Peyer's patch (tissue), 4 donors: ENCODE measurements around the gene MATR3.

DNA sequence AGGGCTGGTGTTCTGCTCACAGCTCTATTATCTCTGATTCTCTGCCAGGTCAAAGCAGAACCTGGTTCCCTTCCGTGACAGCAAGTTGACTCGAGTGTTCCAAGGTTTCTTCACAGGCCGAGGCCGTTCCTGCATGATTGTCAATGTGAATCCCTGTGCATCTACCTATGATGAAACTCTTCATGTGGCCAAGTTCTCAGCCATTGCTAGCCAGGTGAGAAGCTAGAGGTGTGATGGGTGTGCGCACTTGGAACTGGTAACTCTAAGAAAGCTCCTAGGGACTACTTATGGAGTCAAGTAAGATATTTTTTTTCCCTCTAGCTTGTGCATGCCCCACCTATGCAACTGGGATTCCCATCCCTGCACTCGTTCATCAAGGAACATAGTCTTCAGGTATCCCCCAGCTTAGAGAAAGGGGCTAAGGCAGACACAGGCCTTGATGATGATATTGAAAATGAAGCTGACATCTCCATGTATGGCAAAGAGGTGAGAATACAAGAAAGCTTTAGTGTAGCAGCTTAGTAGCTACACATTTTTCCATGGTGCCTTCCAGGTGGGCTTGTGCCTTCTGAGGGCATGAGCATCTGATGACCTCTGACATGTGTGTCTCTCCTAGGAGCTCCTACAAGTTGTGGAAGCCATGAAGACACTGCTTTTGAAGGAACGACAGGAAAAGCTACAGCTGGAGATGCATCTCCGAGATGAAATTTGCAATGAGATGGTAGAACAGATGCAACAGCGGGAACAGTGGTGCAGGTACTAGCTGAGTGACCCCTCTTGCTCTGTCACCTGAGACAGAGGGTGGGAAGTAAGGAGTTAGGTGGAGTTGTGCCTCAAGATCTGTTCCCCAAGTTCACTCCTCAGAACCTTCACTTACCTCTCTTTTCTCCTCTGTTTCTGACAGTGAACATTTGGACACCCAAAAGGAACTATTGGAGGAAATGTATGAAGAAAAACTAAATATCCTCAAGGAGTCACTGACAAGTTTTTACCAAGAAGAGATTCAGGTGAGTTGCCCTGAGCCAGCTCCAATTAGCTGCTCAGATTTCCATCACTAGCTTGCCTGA is 5.6 kb downstream of the KIF20A start:
- PRO-cap, result no peak
- RAMPAGE, long total RNA, 4 experiments, result start-site peak on the plus strand in 1 of 4 experiments, centred at position 512 of the sequence, 13 reads per replicate

DNA sequence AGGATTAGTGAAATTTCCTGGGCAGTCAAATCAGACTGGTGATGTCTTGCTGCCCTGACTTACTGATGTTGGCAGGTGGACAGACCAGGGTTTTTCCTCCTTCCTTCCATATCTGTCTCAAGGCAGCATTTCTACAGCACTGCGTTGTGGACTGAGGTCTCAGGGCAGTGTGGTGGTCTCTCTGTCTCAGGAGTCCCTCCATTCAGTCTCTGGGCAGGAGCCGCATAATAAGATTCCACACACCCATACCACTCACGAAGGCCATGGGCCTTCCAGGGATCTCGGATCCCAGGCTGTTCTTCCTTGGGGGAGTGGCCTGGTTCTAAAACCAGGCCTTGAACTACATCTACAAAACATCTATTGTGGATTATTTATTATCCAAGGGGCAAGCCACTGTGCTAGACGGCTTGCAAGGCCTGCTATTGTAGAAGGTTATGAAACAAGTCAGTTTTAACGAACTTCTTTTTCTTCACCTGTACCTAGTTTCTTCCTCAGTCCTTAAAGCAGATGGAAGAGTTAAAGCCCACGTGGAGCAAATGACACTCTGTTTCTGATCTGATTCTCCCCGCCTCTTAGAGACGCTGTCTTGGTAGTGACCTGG is 895 bp downstream of the GFRA3 start:
- PRO-cap, result no peak
- RAMPAGE, long total RNA, 4 experiments, result no peak in any of the 4 experiments

DNA sequence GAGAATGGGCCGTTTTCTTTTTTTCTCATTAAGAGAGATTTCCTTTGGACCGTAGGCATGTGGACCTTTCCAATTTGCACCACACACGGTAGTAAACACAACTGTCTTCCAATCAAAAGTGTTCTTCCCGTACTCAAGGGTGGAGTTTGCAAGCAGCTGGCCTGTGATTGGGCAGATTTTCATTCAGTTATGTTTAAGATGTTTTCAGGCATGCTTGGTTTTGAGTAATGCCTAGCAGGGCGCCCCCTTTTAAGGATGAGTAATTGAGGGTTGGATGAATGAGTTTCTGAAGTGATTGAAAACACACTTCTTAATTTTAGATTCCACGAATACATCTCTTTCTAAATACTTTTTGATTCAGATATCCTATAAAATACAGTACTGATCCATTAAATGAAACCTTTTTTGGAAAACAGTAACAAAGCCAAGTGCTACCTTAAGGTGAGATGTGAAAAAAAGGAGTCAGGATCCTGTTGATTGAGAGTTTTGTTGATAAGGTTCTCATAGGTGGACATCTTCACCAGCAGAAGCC is 2.6 kb downstream of the KDM3B start:
- PRO-cap, result no peak
- RAMPAGE, long total RNA, 4 experiments, result no peak in any of the 4 experiments

GRCh38 chr5:138379153-138380106 is 26.9 kb downstream of the KDM3B start:
- PRO-cap, result no peak
- RAMPAGE, long total RNA, 4 experiments, result start-site peak on the plus strand in 1 of 4 experiments, at chr5:138379590-138379623 at its widest, 23 reads per replicate

DNA sequence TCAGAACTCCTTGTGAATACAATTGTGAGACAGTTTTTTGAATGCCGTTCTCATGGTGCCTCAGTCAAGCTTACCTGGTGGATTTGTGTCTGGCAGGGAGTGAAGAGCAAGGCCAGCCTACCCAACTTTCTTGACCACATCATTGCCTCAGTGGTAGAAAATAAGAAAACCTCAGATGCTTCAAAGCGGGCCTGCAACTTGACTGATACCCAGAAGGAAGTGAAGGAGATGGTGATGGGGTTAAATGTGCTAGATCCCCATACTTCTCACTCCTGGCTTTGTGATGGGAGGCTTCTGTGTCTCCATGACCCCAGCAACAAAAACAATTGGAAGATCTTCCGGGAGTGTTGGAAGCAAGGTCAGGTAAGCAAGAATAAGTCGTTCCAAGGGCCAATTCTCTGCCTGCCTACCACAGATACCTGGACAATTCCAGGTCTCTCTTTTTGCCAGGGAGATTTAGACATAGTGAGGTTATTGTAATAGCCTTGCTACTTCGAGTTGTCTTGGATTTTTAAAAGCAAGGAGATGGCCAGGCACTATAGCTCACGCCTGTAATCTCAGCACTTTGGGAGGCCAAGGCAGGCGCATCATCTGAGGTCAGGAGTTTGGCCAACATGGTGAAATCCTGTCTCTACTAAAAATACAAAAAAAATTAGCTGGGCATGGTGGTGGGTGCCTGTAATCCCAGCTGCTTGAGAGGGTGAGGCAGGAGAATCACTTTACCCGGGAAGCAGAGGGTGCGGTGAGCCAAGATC is 14.7 kb upstream of the REEP2 start:
- PRO-cap, result no peak
- RAMPAGE, long total RNA, 4 experiments, result no peak in any of the 4 experiments

GRCh38 chr5:138436176-138437120 is 2.4 kb upstream of the REEP2 start:
- PRO-cap, result no peak
- RAMPAGE, long total RNA, 4 experiments, result no peak in any of the 4 experiments

- PRO-cap, result bidirectional peak, plus-strand start at chr5:138464801, minus-strand start at chr5:138464678; bidirectional peak, plus-strand start at chr5:138465168, minus-strand start at chr5:138464966
- RAMPAGE, long total RNA, 4 experiments, result no peak in any of the 4 experiments
Observed at GRCh38 chr5:138464529-138465087, 671 bp upstream of the EGR1 start.

GRCh38 chr5:138466195-138467155 is 1.2 kb downstream of the EGR1 start:
- PRO-cap, result no peak
- RAMPAGE, long total RNA, 4 experiments, result no peak in any of the 4 experiments

DNA sequence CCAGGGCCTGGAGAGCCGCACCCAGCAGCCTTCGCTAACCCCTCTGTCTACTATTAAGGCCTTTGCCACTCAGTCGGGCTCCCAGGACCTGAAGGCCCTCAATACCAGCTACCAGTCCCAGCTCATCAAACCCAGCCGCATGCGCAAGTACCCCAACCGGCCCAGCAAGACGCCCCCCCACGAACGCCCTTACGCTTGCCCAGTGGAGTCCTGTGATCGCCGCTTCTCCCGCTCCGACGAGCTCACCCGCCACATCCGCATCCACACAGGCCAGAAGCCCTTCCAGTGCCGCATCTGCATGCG is 1.9 kb downstream of the EGR1 start:
- PRO-cap, result no peak
- RAMPAGE, long total RNA, 4 experiments, result no peak in any of the 4 experiments

DNA sequence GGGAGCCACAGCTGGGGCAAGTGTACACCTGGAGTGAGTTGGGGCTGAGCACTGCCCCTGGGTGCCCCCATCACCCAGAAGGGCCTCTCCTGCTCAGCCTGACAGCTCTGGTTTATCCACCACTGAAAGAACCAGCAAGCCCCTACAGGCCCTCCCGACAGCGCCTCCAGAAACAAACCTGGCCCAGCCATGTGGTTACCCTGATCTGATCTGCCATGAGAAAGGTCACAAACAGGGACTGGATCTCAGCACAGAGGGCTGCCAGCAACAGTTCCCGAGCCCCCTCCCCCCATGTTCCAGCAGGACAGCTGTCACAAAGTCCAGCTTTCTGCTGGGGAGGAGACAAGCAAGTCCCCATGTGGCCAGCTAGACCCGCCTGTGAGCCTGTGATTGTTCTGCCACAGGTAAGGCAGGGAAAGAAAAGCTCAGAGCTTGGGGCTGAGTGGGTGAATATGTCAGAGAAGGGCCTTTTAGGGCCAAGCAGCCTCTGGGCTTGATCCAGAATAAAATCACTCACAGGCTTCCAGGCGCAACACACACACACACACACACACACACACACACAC is 27.8 kb downstream of the EGR1 start:
- PRO-cap, result unidirectional peak, minus-strand start at position 293 of the sequence
- RAMPAGE, long total RNA, 4 experiments, result no peak in any of the 4 experiments

DNA sequence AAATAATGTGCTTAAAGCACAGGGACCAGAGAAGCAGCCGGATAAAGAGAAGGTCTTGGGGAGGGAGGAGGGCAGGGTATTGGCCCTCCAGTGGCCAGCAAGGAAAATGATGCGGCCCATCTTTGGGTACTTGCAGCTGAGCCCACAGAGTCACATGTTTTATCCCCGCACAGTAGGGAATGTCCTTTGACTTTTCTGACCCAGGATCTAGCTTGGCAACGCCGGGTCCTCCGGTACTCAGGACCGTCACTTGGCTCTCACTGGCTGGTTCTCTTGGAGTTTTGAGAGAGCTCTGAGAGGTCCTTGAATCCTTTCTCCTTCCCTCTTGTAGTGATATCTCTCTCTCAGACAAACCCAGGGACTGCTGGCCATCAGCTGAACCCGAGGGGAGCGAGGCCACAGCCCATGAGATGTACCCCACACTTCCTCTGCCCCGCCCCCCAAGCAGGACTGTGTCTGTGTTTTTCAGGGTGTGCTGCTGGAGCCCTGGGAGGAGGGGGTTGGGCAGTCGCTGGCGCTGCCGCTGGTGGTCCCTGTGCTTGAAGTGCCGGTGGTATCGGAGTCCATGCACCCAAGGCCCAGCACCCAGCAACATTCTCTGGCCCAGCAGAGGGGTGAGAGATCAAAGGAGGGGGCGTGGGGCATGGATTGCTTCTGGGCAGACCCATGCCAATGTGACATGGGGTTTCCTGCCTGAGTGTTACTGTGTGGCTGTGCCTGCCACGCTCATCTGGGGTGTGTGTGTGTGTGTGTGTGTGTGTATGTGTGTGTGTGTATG is 35.5 kb upstream of the HSPA9 start:
- PRO-cap, result no peak
- RAMPAGE, long total RNA, 4 experiments, result no peak in any of the 4 experiments

GRCh38 chr5:138641663-138642298 is 66.6 kb upstream of the HSPA9 start:
- PRO-cap, result no peak
- RAMPAGE, long total RNA, 4 experiments, result no peak in any of the 4 experiments

DNA sequence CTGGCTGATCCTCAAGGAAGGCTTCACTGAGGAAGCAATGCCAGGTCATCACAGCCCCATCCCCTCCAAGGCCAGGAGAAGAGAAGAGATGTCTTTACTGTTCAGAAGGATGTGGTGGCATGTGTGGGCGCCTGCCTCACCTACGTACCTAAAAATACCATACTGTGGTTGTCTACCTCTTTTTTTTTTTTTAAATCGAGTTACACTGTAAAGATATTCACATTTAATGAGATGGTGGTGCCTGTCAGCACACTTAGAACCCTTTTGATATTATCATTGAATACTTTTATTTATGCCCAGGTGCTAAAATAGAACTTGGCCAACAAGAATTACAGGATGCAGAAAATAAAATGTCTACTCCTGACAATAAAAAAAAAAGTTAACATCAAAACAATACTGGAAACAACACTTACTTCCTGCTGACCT is 26.3 kb upstream of the CTNNA1 start:
- PRO-cap, result no peak
- RAMPAGE, long total RNA, 4 experiments, result no peak in any of the 4 experiments

GRCh38 chr5:138934117-138934801 is 59.1 kb upstream of the LRRTM2 start:
- PRO-cap, result no peak
- RAMPAGE, long total RNA, 4 experiments, result no peak in any of the 4 experiments

DNA sequence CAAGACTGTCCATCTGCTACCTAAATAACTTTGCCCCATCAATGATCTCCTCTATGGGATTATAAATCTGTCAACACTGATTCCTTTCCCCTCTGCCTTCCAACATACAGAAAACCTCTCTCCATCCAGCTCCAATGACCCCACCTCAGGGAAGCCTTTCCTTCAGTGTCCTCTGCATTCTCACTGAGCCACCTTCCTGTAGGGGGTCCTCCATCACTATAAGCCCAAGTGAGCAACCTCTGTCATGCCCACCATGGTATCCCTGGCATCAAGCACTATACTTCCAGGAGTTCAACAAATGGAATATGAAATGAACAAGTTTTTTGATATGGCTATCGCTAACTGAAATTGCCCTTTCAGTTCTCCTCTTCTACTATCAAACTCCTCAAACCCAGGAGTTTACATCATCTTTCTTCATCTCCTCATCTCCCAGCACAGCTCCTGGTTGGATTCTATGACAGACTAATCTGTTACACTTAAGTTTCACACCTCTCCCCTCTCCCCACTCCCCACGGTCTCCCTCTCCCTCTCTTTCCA is 86.8 kb downstream of the SIL1 start:
- PRO-cap, result no peak
- RAMPAGE, long total RNA, 4 experiments, result no peak in any of the 4 experiments

- PRO-cap, result bidirectional peak, plus-strand start at chr5:139274114, minus-strand start at chr5:139273949
- RAMPAGE, long total RNA, 4 experiments, result start-site peak on the plus strand in 3 of 4 experiments, at chr5:139274073-139274132 at its widest, 21 to 49 reads per replicate
Observed at GRCh38 chr5:139273318-139274405, 19.9 kb upstream of the MATR3 start.

DNA sequence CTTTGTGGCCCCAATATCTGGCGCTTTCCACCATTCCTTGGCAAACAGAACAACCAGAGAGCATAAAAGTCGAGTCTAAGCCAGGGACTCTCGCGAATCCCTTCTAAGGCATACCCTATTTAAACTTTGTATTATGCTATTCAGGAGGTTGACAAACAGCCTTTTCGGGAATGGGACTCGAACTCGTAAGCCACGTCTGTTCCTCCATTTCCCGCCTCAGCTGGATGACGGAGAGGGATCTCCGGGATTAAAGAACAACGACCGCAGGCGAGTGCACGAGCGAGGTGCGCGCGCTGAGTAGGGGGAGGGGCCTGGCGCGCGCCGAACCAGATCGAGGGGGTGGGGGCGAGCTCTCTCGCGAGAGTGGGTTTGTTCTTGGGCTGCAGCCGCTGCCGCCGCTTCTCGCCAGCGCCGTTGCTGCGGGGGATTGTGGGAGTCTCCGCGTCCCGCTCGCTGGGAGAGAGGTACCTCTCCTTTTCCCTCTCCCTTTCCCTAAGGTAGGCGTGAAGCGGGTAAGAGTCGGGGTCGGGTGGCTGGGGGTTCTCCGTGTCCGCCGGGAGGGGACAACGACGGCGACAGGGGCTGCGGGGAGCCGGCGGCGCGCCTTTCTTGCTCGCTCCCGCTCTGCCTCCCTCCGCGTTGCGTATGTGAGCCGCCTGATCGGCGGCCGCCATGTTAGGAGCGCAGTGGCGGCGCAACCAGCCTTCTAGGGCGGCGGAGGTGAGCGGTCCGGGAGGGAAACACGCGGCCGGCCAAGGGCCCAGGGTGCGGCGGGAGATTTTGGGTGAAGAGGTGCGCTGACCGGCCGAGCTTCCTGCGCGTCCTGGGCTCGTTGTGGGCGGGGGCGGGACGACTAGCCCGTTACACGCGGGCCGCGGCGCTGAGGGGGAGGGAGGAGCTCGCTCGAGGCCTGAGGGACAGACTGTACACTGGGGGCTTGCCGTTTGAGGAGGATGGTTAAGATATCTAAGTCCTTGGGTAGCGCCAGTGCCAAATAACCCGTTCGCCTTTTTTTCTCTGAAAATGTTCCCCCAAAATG is at the start of gene MATR3:
MATR3 (plus strand) TSS at position 432 of the 1,039 bp plus-strand sequence.
- PRO-cap, result bidirectional peak, plus-strand start at position 368 of the sequence, minus-strand start at position 222 of the sequence
- RAMPAGE, long total RNA, 4 experiments, result start-site peak on the plus strand in 4 of 4 experiments, centred at positions 421 to 663 of the sequence, 21 to 387 reads per replicate

GRCh38 chr5:139312891-139313242 is 19.3 kb downstream of the MATR3 start:
- PRO-cap, result no peak
- RAMPAGE, long total RNA, 4 experiments, result no peak in any of the 4 experiments

DNA sequence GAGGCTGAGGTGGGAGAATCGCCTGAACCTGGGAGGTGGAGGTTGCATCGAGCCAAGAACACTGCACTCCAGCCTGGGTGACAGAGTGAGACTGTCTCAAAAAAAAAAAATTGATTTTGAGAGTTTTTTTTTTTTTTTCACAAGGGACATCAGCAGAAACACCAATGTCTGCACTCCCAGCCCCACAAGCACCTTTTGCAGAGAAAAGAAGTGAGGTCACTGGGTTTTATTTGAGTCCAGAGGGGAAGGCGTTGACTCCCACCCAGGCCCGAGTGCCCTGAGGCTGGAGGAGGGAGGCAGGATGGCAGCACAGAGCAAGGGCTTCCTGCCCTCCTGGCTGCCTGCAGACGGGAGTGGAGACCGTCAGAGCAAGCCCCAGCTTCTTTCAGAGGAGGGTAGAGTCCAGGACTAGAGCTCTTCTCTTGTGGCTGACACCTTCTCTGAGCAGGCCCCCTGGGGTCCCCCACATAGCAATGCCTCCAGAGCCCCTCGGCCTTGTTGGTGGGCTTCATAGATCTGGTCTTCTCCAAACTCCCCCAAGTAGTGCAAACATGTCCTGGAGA is 2.3 kb downstream of the MZB1 start:
- PRO-cap, result no peak
- RAMPAGE, long total RNA, 4 experiments, result no peak in any of the 4 experiments

DNA sequence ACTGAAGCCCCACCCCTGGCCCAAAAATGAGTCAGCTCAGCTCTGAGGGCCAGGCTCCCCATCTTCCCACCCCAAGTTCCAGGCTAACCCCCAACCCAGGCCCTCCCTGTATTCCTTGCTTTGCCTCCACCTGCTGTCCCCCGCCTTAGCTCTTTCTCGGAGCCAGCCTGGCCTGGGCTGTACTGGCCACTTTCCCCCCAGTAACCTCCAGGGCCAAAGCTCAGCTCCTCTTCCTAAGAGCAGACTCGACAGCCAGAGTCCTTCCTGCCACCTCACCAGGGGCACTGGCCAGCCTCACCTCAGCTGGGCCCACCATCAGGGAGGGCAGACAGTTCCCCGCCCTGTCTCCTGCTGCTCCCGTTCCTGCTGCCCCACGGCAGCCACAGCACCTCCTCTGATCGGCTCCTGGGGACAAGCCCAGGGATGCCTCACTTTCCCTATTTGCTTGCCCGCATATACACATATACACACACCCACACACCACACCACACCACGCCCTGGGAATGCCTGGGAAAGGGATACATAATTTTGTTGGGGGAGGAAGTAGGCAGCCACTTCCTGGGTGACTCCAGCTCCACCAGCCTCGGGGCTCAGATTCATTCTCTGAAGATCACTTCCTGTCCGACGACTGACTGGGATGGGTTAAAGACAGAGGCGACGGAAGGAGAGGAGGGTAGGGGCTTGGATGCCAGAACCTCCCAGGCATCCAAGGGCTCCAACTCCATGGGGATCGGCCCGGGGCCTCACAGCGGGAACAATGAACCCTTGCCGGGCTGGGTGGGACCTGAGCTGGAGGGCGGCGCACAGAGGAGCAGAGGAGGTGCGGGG is 1.8 kb upstream of the MZB1 start:
- PRO-cap, result bidirectional peak, plus-strand start at position 627 of the sequence, minus-strand start at position 598 of the sequence
- RAMPAGE, long total RNA, 4 experiments, result start-site peak on the plus strand in 1 of 4 experiments, centred at position 608 of the sequence, 5 reads per replicate